H4 (cell line): ENCODE measurements around a stretch of chr1.

GRCh38 chr1:59733361-59734021, 81.3 kb upstream of the HOOK1 start:
- RAMPAGE, long total RNA: no peak

GRCh38 chr1:59759070-59760009, 55.4 kb upstream of the HOOK1 start:
- RAMPAGE, long total RNA: no peak

GRCh38 chr1:59843248-59843946, 28.6 kb downstream of the HOOK1 start:
- RAMPAGE, long total RNA: no peak

DNA sequence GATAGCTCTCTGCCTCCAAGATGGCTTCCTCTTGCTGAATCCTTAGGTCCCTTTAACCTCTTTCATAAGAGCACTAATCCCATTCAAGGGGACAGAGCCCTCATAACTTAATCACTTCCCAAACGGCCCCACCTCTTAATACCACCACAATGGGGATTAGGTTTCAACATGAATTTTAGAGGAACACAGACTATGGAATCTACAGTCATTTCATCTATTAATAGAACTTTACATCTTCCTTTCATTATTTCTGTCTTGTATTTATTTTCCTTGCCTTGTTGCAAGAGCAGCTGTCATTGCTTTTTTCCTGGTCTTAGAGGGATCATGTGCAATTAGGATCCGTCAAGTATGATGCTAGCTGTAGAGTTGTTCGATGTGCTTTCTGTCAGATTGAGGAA, 30.4 kb downstream of the HOOK1 start:
- RAMPAGE, long total RNA: no peak

- RAMPAGE, long total RNA: no peak
Observed at GRCh38 chr1:59858354-59858793, 43.6 kb downstream of the HOOK1 start.

DNA sequence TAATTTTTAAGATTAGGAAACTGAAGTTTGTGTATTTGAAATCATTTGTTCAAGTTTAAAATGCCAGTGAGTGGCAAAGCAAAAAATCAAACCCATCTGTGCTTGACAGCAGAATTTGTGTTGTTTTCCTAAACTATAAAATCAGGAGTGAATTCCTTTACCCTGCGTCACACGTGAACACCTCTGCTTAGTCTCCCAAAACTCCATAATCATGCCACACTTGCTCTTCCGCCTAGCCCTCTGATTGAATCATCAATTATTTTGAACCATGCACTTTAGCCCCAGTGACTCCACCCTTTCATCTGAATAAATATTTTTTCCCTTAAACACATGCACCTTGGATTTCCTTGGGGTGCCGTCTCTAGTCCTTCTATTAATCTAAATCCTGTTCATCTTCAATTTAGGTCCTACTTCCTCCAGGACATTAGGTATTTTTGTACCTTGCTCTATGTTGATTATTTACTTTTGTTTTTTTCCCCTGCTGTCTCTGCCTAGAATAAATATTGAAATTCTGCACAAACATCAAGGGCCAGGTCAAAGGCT, 9.7 kb upstream of the CYP2J2 start:
- RAMPAGE, long total RNA: no peak

- RAMPAGE, long total RNA: no peak
Observed at GRCh38 chr1:60547781-60548235, 474.2 kb upstream of the C1orf87 start.

DNA sequence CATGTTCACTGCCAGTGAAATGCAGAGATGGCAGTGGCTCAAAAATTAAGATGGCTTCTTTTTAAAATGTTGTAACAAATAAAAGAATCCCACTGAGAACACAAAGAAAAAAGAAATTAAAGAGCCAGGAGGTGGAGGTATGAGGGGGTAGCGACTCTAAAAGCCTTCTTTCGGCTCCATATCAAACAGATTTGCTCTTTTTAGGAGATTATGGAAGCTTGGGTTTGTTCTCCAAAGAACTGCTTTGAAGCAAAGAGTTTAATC, 226.9 kb upstream of the NFIA start:
- RAMPAGE, long total RNA: no peak

- RAMPAGE, long total RNA: no peak
Observed at GRCh38 chr1:60997531-60997730, 84.9 kb upstream of the NFIA start.

DNA sequence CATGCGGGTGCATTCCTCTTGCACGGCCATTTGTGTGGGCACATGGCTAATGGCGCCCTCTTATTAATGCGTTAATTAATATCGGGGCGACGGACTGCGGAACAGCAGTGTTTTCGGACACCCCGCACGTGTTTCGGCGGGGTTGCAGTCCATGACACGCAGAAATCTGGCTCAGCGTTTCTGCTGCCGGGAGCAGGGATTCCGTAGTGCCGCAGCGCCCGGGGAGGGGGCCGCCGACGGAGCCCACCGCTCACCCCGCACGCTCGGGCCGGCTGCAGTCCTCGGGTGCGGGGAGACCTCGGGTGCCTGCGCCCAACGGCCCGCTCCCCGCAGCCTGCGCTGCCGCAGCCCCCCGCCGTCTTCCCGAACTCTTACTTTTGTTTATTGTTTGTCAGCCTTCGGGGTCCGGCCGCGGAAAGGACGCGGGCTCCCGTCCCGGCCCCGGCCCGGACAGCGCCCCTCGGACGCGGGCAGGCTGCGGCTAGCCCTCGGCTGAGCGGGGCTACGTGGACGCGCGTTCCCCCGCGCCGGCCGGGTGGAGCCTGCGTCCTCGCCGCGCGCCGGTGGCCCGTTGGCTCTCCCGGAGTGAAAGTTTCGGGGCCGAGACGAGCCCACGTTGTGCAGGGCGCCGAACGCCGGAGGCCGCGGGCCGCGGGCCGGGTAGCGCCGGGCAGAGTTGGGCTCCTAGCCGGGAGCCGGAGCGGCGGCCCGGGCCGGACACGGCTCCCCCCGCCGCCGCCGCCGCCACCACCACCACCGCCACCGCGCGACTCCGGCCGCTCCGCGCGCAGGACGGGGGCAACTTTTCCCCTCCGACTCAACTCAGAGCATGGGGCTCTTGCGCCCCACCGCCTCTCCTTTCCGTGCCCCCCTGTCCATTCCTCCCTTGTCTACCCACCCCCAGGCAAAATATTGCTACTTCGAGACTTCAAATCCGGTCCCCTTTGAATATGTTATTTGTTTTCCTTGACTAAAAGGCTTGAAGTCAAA, 963 bp downstream of the NFIA start:
- RAMPAGE, long total RNA: no peak

GRCh38 chr1:61084019-61084367, 1.6 kb downstream of the NFIA start:
- RAMPAGE, long total RNA: no peak

GRCh38 chr1:61084496-61085154, 2.3 kb downstream of the NFIA start:
- RAMPAGE, long total RNA: no peak

- RAMPAGE, long total RNA: no peak
Observed at GRCh38 chr1:61121046-61121304, 38.6 kb downstream of the NFIA start.

GRCh38 chr1:61142585-61143297, 60.4 kb downstream of the NFIA start:
- RAMPAGE, long total RNA: no peak

- RAMPAGE, long total RNA: no peak
Observed at GRCh38 chr1:61227016-61227715, 144.8 kb downstream of the NFIA start.

GRCh38 chr1:61452938-61454171, 271.6 kb downstream of the TM2D1 start:
- RAMPAGE, long total RNA: no peak

- RAMPAGE, long total RNA: no peak
Observed at GRCh38 chr1:61591245-61591641, 133.7 kb downstream of the TM2D1 start.

- RAMPAGE, long total RNA: no peak
Observed at GRCh38 chr1:61636814-61637239, 88.1 kb downstream of the TM2D1 start.

- RAMPAGE, long total RNA: no peak
Observed at GRCh38 chr1:61640712-61641049, 84.3 kb downstream of the TM2D1 start.

- RAMPAGE, long total RNA: no peak
Observed at GRCh38 chr1:62648041-62648651, 40.0 kb downstream of the DOCK7 start.